Mammary microvascular endothelial cell (primary cell): ENCODE measurements around the gene SPSB4.

DNA sequence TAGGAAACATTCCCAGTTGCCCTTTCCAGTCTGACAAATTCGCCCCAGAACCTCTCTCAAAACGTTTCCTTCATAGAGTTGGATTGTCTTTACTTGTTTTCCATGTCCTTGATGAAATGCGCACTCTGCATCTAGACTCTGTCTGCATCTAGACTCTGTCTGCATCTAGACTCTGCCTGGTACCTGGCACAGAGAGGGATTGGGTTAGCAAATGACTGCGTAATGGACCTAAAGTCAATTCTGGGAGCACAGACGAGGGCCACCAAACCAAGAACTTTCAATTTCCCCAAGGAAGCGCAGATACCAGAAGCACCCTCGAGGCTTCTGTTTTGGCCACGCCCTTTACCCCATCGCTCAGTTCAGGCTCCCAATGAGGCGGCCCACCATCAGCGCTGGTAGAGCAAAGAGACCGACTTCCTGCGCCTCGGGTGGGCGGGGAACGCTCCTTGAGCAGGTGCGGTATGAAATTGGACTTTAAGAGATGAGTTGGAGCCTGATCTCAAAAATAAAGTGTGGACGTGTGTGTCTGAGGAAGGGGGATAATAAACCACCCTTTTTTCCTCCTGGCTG, 670 bp upstream of the SPSB4 start:
- RAMPAGE, long total RNA: no peak

DNA sequence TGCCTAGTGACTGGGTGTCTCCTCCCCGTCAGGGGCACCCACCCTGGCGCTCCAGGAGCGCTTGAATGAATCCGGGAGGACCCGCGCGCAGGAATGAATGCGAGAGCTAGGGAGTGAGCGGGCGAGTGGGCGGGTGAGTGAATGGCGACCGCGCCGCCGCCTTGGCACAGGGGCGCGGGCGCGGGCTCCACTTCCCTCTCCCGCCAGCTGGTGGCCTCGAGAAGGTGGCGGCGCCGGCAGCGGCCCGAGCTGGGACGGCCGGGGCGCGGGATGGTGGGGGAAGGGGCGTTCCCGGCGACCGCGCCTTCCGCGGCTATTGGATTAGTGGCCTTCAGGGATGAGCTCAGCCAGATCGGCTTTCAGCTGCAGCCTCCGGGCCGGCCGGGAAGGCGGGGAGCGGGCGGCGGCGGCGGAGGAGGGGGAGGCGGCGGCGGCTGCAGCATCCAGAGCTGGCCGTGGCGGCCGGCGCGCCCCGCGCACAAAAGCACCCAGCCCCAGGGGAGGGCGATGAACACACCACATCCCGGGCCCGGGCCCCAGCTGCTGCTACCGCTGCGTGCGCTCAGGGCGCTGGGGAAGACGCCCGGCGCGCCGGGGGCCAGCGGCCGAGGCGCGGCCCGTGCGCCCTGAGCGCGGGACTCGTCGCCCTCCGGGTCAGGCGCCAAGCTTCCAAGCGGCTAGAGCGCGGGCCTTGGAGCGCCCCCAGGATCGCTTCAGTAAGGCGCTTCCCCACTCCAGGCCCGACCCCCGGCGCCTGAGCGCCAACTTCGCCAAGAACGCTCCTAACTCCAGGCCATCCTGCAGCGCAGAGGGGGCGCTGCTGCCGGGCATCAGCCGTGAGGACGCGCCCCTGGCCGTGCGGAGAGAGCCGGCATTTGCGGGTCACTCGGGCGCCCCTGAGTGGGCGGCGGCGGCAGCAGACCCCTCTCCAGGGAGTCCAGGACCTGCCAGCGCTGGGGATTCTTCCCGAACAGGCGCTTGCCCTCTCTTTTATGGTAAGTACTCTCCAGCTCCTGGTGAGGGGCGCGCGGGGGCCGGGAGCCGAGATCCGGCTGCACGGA, at the start of gene SPSB4:
TSS of gene SPSB4 (plus strand) at position 350 of the 1,061 bp plus-strand sequence.
- RAMPAGE, long total RNA: no peak

DNA sequence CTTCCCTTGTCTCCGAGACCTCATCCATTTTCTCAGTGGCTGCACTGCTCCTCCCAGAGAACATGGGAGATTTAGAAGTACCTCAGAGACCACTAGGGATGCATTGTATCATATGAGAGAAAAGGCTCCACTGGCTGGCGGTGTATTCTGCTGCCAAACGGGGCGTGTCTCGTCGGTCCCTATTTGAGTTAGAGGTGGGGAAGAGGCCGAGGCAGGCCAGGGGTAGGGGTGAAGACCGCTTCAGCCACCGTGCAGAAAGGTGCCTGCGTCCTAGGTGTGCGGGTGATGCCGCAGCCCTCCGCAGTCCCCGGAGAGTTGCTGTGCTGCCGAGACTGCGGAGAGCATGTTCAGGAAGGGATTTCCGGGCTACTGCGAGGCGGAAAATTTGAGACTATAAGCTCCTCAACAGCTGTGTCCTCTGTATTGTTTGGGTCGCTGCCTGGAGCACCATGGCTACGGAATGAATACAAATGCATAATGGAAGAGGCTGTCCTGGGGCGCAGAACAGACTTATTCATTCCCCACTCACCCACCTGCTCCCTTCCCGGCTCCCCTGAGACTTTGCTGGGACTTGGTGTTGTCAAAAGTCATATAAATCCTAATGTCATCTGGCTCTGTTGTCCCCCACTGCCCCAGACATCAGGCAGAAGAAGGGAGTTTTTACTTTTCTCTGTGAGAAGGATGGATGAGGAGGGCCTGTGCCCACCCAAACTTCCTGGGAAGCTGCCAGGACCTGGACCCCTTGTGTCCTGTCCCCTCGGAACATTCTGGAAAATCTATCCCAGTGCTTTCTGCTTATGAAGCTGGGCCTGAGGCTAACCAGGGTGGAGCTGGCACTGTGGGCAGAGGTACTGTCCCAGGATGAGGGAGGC, 44.0 kb downstream of the SPSB4 start:
- RAMPAGE, long total RNA: no peak

DNA sequence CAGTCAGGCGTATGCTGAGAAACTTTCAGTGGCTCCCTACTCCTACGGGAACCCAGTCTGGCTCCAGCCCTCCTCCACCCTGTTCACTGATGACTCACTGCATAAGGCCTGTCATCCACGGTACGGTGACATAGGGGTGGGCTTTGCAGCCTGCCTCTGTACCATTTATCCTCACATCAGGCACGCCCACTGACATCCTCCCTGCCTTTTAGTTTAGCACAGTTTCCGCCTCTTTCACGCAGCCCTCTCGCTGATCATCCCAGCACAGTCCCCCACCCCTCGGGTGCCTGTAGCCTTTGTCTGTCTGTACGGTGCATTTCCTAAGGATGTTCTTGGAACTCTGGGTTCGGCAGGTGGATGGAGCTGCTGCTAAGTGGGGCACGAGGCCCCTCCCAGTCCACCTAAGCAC, 11.7 kb downstream of the PXYLP1 start:
- RAMPAGE, long total RNA: no peak

GRCh38 chr3:141291535-141291994, 59.9 kb downstream of the PXYLP1 start:
- RAMPAGE, long total RNA: no peak

GRCh38 chr3:141370081-141370645, 1.9 kb downstream of the ZBTB38 start:
- RAMPAGE, long total RNA: no peak

- RAMPAGE, long total RNA: no peak
These were observed 45.5 kb upstream of the RASA2 start for GRCh38 chr3:141441109-141441872.

- RAMPAGE, long total RNA: no peak
These were observed 846 bp downstream of the RASA2 start for GRCh38 chr3:141487478-141488267.

DNA sequence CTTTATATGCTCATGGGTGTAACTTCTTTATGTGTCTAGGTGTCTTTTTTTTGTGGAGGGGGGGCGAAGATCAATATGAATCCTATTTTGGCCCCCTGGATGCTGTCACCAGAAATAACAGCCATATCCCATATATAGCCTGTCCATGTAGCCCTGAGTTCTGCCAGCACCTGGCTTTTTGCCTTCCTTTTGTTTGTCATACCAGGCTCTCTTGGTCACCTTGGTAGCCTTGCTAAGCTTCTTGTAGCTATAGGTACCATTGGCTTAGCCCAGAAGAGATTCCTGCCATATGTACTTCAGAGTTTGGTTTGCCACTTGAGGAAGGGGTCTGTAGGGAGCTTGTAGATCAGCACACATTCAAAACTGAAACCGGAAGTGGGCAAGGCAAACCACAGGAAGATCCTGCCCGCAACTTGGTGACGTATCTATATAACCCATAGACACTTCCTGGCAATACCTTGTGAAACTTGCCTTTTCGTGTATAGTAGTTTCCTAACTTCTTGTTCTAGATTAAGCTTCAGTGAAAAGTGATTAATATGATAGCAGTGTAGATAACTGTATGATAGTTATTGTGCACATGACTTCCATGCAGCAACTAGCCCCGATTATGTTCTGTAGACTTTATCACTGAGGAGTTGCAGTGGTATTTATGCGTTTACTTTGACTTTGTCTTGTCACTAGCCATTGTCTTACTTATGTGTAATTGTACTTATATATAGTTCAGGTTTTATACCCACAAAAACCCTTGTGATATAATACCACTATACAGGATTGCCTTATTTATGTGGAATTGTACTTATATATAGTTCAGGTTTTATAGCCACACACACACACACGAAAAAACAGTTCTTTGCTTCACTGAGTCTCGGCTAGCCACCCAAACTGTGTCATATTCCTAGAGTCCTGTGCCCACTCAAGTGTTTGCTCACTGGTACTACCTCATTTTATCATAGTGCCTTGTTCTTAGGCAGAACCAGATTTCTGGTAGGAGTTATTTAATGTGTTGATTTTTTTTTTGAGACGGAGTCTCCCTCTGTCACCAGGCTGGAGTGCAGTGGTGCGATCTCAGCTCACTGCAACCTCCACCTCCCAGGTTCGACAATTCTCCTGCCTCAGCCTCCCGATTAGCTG, 12.1 kb downstream of the RASA2 start:
- RAMPAGE, long total RNA: no peak

DNA sequence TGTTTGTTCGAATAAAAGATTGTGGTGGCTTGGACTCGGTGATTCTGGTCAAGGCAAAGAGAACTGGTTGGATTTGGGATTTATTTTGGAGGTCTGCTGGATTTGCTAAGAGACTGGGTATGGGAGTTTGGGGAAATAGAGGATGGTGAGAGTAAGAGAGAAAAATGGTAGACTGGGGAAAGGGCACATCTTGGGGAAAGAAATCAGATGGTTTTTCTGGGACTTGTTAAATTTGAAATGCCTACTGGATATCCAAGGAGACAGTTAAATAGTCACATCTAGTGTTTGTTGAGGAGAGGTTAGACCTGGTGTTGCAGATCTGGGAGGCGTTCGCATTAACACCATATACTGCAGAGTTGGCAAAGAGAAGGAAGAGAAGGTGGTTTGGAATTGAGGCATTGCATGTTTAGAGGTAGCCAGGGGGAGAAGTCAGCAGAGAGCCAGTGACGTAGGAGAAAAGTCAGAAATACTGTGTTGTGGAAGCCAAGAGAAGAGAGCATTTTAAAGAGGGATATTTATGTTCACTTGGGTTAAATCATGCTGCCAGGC, 24.3 kb downstream of the RASA2 start:
- RAMPAGE, long total RNA: no peak

DNA sequence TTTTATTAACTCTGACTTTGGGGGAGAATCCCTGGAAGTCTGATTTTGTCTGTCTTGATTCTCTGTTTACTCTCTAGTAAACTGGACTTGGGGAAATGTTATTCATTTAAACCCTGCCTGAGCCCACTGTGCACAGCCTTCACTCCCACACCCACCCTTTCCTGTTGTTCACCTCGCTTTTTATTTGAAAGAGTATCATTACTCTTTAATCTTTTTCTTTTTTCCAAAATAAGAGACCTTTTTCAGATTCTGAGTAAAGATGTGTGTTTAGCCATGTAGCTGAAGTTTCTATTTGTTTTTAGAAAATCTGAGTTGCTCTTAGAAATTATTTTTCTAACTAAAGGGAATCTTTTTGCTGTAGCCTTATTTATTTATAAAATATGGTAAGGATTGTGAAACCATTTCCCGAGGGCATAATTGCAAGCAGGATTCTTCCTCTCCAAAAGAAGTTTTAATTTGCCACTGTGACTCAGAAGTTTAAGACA, 43.3 kb downstream of the RASA2 start:
- RAMPAGE, long total RNA: no peak

DNA sequence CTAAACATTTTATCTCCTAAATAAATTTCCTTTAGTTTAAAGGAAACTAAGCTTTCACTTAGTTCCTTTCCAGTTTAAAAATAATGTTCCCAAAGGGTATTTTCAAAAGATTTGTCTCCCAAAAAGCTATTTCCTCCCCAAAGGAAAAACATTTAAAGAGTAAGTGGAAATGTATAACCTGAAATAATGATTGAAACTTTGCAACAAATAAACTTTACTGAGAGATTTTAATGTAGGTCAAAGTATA, 2.0 kb downstream of the RNF7 start:
- RAMPAGE, long total RNA: no peak

- RAMPAGE, long total RNA: no peak
These were observed 32.6 kb downstream of the GRK7 start for GRCh38 chr3:141795892-141796211.

DNA sequence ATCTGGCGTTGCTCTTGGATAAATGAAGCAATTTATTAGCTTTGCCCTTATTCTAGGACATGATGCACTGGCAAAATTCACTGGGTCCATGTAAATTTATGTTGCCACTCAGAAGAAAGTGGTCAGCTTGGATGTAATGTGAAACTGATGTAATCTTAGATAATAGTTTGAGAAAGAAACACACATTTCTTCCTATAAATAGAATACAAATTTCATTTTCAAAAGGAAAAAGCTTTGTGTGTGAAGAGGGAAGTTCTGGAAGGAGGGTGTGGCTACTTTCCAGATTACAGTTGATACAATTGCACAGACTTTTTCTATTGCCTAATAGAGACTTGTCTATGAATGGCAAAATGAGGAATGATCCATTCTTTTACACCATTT, 23.3 kb upstream of the ATP1B3 start:
- RAMPAGE, long total RNA: no peak

DNA sequence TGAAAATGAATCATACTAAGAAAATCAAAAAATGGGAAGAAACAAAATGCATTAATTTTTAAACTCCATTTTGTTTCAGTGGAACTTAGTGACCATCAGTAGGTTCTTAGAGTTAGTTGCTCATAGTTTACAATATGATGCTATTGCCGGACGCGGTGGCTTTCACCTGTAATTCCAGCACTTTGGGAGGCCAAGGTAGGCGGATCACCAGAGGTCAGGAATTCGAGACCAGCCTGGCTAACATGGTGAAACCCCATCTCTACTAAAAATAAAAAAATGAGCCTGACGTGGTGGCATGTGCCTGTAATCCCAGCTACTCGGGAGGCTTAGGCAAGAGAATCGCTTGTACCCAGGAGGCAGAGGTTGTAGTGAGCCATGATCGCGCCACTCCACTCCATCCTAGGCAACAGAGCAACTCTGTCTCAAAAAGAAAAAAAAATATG, 43.1 kb downstream of the ATP1B3 start:
- RAMPAGE, long total RNA: no peak

DNA sequence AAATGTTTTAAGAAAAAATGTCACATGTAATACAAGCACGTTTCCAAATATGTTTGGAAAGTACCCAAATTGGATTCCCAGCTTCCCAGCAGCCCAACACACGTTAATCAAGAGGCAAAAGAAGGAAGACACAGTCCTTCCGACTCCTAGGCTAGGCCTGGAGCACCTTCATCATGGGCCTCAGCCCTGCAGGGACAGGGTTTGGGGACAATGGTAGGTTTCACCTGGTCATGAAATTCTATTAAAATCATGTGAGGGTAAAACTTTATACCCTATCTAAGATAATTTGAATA, 83.9 kb downstream of the ATP1B3 start:
- RAMPAGE, long total RNA: no peak

DNA sequence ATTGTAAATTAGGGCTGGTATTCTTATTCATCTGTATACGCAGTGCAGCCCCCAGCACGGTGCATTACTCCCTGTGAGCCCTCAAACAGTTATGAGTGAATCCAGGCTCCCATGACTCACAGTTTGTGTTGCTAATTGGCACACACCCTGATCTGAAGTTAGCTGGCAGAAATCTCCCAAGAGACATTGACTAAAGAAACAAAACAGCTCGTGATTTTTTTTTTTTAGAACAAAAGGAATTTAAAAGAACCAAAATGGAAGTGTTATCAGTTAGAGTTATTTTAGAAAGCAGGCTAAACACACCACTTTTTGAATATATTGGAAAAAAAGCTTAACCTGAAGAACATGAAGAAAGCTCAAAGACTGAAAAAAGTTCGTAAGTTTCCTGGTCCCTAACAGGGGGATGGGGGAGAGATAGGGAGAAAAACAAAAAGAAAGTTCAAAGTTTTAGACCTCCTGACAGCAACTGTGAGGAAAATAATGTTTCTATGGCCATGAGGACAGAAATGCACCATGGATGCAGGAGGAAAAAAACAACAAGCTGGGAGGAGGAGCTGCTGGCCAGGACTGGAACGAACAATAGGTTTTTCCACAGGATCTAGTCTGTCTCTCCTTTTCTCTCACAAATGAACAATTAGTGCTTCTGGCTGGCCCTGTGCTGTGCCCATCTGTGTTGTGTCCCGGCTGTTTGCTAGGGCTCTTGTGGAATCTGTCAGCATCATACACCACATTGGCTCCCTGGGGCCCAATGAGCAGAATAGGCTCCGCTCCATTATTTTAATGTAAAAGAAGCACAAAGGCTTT, 15.4 kb downstream of the GK5 start:
- RAMPAGE, long total RNA: no peak

DNA sequence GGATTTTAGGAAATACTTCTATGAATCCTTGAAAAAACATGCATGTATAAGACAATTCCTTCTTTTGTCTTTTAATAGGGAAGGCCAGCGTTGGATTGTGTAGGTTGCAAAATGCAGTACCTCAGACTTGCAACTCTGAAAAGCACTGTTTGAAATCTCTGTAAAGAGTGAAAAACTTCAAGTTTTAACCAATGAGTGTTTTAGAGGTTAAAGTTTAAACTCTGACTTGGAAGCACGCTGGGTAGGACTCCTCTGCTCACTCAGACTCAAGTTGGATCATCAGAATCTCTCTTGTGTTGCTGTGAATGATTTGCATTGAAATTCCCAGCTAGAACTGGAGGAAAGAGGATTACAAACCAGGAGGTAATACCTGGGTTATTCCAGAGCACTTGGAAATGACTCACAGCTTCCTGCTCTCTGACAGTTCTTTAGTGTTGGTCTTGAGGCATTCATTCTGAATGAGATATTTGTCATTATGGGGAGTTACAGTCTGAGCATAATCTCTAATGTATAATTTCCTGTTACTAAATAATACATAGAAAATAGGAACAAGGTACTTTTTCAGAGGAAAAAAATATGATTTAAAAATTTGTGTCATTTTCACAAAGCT, 49.1 kb downstream of the PLS1 start:
- RAMPAGE, long total RNA: no peak

DNA sequence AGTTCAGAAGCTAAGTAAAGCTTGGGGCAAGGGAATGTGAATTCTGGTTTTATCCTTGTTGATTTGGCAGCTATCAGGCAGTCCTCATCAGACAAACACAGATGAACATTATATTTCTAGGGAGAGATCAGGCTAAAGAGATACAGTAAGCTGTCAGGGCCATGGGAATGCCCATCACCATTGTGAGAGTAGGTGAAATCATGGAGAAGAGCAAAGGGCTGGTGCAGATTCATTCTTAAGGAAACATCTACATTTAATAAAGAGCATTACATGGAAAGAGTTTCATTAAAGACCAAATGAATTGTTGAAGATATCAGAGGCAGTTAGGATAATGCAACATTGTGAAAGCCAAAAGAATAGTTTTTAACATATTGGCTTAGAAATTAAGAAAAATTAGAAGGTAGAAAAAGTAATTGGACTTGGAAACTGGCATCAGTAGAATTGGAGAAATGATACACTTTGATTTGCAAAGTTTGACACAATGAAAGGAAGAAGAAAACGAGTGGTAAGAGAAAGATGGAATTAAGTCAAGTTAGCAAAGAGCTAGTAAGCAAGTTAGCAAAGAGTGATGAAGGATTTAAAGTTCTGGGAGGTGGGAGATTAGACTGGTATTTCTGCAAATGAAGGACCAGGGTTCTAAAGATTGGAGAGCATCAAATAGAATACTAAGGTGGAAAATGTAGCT, 16.6 kb downstream of the TRPC1 start:
- RAMPAGE, long total RNA: no peak

- RAMPAGE, long total RNA: no peak
These were observed 25.8 kb downstream of the PCOLCE2 start for GRCh38 chr3:142862786-142863846.